ENCODE measurements around the genes CCL17, CSNK2A2, PRSS54 and SLC38A7.

DNA sequence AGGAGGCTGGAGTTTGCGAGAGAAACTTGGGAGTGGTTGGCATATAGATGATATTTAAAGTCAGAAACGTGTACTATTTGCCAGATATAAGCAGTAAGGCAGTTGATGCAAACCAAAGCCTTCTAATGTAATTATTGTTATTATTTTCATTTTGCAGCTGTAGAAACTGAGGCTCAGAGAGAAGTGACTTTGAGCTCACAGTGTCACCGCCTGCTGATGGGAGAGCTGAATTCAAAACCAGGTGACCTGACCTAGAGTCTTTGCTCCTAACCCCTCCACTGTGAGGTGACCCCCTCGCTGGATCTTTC, at the start of gene CCL17:
Gene CCL17, plus strand, starts transcription at position 172 of the 308 bp plus-strand sequence.
- RRBS = no CpG with 5 or more reads among the region's 4 CpGs

DNA sequence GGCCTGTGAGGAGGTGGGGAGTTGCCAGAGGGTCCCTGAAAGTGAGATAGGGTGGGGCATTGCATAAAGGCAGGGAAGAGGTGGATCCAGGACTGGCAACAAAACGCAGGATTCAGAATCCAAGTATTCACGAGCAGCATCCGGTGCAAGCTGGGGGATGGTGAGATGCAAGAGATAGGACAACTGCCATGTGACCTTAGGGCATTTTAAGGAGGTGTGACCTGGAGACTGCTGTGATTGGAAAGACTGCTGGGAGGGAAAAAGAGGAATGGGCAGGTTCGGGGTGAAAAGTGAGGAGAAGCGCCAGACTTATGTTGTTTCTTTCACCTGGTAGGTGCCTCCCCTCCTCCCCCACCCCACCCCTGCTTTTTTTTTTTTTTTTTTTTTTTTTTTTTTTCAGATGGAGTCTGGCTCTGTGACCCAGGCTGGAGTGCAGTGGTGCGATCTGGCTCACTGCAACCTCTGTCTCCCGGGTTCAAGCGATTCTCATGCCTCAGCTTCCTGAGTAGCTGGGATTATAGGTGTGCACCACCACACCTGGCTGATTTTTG, 13.5 kb downstream of the CCL17 start:
- RRBS = no CpG with 5 or more reads among the region's 8 CpGs

- RRBS = no CpG with 5 or more reads among the region's 10 CpGs
These were observed 8.2 kb downstream of the POLR2C start for GRCh38 chr16:57470491-57471281.

DNA sequence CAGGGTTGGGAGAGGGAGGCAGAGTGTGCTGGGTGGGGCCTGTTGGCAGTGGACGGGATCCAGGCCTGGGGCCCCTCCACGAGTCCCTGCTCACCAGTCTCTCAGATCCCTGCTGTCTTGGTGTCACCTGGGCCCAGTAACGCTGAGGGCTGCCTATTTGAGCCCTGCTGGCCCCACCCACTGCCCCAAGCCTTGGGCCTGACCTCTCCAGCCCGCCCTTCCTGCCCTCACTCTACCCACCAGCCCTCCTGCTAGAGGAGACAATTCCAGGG, 21.6 kb downstream of the CCDC102A start:
- RRBS = no CpG with 5 or more reads among the region's 4 CpGs

DNA sequence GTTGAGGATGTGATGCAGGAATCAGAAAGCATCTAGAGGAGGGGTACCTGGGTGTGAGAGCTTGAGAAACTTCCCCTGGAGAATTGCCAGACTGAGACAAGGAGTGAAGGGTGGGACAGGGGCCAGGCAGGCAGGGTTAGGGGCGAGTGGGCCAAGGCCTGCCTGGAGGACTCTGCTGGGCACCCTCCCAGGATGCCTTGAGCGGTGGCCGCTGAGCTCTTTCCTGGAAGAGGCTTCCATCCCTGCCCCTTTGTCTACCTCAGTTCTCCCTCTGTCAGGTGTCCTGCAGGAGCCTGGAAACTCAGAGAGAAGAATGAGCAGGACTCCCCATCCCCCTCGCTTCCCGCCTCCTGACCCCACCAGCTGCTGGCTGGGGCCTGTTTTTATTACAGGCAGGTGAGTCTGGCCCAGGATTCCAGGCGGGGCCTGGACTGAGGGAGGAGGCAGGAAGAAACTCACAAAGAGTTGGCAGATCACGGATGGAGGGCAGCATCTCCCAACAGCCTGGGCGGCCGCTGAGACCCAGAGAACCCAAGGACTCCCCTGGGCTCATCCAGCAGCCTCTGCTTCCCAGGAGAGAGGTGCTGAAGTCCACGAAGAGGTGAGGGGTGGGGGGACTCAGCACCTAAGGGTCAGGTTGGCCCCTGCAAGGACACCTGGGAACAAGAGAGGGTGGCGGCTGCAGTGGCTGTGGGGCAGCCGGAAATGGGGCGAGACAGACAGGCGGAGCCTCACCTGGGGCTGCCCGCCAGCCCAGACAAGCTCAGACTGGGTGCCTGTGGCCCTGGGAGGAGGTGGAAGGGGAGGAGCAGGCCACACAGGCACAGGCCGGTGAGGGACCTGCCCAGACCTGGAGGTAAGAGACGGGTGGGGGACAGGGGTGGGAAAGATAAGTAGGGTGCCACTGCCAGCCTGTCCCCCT, 8.9 kb upstream of the ADGRG1 start:
- RRBS = no CpG with 5 or more reads among the region's 17 CpGs

GRCh38 chr16:57647093-57647642, 18.7 kb downstream of the ADGRG1 start:
- RRBS = no CpG with 5 or more reads among the region's 9 CpGs

DNA sequence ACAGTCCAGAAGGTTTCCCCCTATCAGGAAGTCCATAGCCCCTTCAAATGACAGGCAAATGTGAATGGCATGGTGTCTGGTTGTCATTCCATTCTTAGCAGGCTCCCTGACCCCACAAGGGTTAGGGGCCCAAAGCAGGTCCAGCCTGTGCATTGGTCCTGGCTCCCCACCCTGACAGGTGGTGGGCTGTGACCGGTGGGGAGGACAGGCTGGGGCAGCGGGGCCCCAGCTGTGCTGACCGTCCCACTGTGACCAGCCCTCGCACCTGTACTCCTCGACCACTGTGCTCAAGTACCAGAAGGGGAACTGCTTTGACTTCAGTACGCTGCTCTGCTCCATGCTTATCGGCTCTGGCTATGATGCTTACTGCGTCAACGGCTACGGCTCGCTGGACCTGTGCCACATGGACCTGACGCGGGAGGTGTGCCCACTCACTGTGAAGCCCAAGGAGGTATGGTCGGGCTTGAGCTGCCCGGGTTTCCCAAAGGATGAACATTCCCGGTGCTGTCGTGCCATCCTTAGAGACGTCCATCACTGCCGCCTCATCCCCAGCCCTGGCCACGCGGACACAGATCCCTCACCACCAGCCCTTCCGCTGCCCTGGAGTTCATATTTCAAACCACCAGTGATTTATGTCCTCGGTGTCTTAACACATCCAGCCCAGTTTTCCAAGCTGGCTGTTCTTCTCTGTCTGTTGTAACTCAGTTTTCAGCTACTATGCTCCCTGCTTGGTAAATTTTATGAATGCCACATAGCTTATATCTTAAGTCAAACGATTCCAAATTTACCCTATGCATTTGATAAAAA, 7.3 kb downstream of the DRC7 start:
- RRBS = no CpG with 5 or more reads among the region's 24 CpGs

DNA sequence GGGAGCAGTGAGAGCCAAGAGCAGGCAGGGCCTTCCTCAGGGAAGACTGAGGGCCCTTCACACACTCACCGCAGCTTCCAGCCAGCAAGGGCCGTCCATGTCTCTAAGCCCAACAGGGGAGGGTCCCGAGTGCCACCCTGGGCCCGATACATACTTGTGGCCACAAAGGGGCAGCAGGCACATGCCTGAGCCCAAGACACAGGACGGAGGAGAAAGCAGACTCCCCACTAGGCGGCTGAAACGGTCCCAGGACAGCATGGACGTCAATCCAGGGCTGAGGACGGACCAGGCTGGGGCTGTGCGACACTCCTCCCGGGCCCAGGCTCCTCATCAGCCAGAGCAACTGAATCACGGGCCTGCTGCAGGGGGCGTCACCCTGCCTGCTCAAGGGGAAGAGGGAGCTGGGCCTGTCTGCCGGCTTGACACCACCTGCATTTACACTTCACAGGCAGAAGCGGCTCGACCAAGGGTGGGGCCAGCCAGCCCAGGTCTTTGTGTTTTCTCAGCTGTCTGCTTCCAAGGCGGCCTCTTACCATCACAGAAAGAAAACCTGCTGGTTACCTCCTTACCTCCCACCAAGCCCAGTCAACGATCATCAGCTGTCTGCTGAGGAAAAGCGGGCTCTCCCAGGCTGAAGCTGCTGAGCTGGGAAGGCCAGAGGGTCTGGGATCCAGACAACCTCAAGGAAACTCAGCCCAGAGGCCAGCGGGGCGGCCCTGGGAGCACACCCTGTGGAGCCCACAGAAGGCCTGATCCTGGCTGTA, 26.5 kb downstream of the KIFC3 start:
- RRBS = 57% methylated on average over 1 of the region's 21 CpGs

DNA sequence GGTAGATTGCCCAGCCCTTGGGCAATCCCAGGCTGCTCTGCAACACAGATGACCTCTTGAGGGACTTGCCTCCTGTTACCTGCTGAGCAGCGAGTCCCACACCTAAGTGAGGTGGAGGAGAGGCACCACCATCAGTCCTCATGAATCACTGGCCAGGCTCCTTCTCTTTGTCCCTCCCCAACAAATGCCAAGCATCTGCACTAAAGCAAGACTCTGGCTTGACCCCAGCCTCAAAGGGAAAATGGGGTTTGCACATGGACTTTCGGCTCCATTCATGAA, 22.8 kb upstream of the KIFC3 start:
- RRBS = no CpG with 5 or more reads among the region's 2 CpGs

GRCh38 chr16:58038284-58038511, 12.6 kb downstream of the MMP15 start:
- RRBS = no CpG with 5 or more reads among the region's 15 CpGs

- RRBS = no CpG with 5 or more reads among the region's 3 CpGs
These were observed 13.6 kb downstream of the CFAP20 start for GRCh38 chr16:58115463-58116105.

- RRBS = 2% methylated on average over 35 of the region's 67 CpGs
These were observed at the start of gene CSNK2A2 for GRCh38 chr16:58197948-58198458. CSNK2A2 (minus strand) TSS chr16:58198106.

DNA sequence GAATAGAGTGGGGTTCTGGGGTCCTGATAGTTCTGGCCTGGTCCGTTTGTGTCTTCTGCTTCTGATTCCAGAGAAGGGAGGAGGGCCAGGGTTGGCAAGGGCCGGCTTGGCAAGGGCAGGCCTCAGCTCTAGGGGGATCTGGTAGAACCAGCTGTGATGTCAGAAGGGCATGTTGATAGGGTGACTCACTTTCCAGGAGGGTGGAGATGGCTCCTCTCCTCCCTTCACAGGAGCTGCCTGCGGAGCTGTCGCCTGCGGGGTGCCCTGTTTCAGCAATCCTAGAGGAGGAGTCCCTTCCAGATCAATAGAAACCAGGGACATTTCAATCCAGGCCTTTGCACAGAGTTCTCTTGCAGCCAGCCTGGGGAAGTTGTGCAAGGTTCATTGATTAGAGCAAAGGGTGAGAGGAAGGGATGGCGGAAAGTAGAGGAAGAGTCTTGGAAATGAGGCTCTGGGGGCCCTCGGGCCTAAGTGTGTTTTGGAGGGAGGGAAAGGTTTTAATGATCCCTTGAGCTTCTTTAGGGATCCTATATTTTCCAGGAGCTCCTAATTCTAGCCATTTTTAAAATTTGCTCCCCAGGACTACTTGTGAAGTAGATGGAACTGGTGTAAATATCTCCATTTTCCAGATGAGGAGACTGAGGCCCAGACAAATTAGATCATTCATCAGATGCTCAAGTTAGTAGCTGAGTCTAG, 24.7 kb upstream of the CSNK2A2 start:
- RRBS = no CpG with 5 or more reads among the region's 7 CpGs

DNA sequence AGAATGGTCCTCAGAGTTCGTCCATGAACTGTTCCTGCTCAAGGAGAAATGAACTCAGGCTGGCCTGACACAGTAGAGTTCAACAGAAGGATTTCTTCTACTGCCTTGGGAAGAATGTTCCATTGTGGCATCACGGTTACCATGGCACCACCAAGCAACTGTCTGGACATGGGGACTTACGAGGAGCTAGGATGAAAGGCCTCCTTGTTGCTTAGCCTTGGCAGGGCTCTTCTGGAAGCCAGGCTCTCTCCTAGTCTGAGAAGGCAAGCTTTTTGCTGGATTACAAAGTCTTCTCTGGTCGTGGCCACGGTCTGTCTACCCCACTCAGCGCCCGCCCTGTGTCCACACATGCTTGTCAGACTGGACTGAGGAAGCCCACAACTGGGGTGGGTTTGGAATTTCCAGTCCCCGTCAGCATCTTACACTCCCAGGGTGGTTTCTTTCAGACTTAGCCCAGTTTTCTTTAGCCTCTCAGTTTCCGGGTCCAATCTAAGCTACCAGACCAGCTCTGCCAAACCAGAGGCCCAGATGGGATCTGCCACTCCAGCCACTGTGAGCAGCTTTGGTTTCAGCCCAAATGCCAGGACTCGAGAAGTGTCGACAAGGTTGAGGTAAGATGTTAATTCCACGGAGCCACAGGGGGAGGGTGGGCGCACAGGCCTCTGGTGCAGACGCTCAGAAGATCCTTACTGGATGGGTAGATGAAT, at the start of gene PRSS54:
Gene PRSS54, minus strand, starts transcription at position 102 of the 707 bp plus-strand sequence.
- RRBS = no CpG with 5 or more reads among the region's 14 CpGs

DNA sequence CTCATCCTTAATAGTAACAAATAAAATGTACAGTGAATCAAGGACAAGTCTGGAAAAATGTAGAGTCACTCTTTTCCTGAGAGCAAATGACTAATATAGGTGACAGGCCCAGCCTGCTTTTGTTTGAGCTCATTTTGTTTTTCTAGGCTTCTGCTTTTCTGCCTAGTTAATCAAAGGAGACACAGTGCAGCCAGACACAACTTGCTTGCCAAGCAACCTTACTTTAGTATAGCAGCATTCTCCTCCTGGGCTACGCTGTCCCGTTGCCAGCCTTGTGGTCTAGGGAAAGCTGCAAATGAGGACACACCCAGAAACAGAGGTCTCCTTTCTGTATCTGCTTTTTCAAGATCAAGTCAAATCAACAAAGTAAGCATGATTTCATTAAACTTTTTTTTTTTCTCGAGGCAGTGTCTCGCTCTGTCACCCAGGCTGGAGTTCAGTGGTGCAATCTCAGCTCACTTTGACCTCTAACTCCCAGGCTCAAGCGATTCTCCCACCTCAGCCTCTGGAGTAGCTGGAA, 17.1 kb downstream of the GINS3 start:
- RRBS = no CpG with 5 or more reads among the region's 5 CpGs

- RRBS = no CpG with 5 or more reads among the region's 9 CpGs
These were observed 22.8 kb downstream of the GINS3 start for GRCh38 chr16:58414963-58415567.

DNA sequence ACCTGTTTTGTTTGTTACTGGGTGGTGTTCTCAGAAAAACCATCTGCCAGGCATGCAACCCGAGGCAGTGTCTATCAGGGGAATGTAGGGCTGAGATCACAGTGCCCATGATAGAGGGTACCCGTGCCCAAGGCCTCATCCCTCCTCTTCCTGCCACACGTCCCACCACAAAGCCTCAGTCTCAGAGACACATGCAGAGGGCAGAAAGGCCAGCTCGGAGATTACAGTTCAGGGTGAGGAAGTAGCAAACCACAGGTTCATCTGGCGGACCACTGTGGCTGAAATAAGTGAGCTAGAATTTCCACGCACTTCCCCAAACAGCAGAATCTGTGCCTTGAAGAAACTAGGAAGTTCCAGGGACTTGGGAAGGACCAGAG, 33.8 kb downstream of the GINS3 start:
- RRBS = no CpG with 5 or more reads among the region's 6 CpGs

DNA sequence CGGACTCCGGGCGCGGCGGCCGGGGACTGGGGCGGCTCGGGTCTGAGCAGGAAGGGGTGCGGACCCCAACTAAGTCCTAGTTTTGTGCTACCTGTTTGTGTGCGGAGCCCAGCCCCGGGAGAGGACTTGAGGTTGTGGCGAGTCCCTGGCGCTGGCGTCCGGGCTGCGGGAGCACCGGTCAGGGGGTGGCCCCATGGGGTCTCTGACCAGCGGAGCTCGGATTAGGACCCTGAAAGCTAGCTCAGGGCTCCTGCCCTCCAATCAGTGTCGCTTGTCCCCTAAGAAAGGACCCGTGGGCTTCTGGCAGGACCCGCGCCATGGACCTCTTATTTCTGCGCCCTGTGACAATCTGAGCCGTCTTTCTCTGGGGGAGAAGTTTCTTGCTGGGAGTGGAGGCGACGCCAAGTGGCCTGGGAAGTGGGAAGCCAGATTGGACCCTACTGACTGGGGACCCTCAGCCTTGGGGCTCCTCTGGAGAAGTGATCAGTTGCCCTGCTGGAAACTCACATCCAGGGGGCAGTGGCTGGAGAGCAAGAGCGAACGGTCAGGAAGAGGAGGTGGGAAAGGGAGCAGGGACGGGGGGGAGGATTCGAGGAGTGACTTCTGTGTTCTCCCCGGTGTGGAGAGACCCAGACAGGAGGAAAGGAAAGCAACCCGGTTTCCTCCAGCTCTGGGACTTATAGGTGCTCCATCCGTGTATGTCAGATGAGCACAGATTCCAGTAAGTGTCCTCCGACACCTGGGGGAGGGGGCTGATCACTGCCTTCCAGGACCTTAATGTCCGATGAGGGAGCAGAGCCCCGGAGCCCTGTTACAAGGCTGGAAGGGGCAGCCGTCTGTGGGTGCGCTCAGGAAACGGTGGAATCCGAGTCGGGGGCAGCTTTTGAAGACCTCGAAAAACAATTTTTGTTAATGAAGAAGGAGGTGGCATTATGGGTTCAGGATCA, 35.2 kb upstream of the NDRG4 start:
- RRBS = 3% methylated on average over 9 of the region's 43 CpGs

DNA sequence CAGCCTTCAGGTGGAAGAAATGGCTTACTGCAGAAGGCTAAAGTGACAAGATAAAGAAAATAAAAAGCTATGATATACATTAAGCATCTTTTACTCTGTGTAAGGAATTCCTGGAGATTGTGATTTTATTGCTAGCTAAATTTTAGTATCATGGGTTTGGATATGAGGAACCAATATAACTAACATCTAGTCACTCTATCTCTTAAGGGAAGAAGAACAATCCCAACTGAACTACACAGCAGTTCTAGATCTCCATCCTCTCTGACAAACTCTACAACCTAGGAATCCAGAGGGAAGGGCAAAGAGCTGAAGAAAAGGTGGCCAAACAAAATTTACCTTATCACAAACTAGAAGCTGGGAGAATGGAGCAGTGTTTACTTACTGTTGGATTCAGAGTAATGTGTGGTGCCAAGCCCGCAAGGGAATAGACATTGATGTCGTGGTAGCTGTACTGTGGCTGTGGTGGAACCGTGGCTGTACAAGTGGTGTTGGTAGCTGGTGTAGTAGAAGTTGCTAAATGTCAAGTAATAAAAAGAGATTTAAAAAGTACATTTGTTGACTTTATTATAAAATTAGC, 29.8 kb downstream of the SETD6 start:
- RRBS = no CpG with 5 or more reads among the region's 3 CpGs

DNA sequence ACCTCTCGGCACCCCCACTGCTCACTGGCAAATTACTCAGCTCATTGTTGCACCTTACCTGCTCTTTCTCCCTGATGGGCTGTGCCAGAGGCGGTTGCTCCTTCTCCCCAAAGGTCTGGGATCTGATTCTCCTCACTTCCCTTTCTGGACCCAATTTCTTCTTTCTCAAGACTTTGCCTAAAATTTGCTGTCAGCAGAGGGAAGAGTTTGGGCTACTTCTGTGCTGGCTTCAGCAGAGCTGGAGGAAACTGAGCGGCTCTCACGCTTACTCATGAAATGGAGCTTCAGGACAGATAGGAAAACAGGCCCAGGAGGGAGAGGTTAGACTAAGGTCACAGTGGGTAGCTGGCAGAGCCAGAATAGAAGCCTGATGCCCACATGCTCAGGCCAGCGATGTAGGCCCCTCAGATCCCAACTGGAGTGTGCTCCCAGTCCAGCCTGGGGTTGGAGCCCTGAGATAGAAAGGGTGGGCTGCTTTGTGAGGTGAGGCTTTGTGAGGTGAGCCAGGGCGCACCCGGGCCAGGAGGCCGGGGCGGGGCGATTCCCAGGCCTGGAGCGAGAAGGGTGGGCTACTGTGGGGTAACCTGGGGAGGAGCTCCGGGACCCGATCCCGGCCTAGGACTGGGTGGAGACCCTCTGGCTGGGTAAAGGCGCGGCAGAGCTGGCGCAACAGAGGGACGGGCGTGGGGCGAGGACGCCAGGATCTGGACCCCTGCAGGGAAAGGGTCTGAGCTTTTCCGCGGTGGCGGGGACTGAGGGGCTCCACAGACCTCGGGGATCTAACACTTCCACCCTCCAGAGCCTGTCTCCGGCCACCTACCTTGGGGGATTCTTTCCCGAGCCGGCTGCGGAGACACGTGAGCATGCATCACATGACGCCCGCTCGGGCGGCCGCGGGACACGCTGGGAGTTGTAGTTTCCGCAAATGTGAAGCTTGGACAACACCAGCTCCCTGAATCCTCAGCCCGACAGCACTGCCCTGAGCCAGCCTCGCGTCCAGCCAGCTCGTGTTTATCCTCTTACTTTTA, at the start of gene SLC38A7:
Gene SLC38A7, minus strand, starts transcription at position 874 of the 1,028 bp plus-strand sequence.
- RRBS = 2% methylated on average over 5 of the region's 42 CpGs

Data from cardiac fibroblast (primary cell).